Bronchial lymph node (tissue), 1 donor: ENCODE measurements around a stretch of chr10.

- PRO-cap: no peak
Observed at GRCh38 chr10:101050208-101050700, 11.5 kb upstream of the KAZALD1 start.

DNA sequence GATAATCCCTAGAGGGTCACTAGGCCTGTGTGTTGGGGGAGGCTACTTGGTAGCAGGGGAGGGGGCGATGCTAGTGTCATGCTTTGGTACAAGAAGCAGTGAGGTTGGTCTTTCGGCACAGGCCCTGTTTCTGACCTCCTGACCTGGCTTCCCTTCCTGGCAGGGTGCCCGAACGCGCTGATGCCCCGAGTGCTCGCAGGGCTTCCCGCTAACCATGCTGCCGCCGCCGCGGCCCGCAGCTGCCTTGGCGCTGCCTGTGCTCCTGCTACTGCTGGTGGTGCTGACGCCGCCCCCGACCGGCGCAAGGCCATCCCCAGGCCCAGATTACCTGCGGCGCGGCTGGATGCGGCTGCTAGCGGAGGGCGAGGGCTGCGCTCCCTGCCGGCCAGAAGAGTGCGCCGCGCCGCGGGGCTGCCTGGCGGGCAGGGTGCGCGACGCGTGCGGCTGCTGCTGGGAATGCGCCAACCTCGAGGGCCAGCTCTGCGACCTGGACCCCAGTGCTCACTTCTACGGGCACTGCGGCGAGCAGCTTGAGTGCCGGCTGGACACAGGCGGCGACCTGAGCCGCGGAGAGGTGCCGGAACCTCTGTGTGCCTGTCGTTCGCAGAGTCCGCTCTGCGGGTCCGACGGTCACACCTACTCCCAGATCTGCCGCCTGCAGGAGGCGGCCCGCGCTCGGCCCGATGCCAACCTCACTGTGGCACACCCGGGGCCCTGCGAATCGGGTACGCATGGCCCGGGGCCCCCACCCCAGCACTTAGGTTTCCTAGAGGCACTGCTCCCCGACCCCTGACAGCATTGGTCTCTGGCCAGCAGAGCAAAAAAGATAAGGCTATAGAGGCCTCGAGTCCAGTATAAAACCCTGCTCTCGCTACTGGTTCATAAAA lies 833 bp downstream of the KAZALD1 start:
- PRO-cap: no peak

GRCh38 chr10:101071283-101071857 lies 9.6 kb downstream of the KAZALD1 start:
- PRO-cap: no peak

- PRO-cap: no peak
Observed at GRCh38 chr10:101093035-101093473, 31.3 kb downstream of the KAZALD1 start.

- PRO-cap: no peak
Observed at GRCh38 chr10:101136556-101137092, 5.5 kb downstream of the TLX1 start.

- PRO-cap: no peak
Observed at GRCh38 chr10:101228776-101229325, 412 bp downstream of the LBX1 start.

GRCh38 chr10:101397196-101397533 lies 43.2 kb downstream of the BTRC start:
- PRO-cap: no peak

GRCh38 chr10:101510815-101511091 lies 77.3 kb downstream of the POLL start:
- PRO-cap: no peak

- PRO-cap: no peak
Observed at GRCh38 chr10:101570117-101570682, 17.9 kb downstream of the POLL start.

GRCh38 chr10:101786516-101786880 lies 3.3 kb upstream of the NPM3 start:
- PRO-cap: no peak

DNA sequence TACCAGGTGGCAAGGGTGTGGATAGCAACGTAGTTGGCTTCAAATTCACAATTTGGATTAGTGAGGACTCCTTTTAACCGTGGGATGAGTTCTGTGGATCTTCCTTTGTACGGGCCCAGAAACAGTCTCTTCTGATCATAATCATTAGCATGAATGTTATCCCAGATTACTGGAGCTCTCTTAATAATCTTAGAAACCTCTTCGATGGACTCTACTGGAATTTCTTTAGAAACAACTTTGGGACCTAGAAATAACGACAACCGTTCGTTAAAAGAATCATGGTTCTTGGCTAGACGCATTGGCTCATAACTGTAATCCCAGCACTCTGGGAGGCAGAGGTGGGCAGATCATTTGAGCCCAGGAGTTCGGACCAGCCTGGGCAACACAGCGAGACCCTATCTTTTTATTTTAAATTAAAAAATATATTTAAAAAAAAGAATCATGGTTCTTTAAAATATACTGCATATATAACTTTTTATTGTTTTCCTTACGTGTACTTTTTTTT lies 14.4 kb downstream of the OGA start:
- PRO-cap: no peak

DNA sequence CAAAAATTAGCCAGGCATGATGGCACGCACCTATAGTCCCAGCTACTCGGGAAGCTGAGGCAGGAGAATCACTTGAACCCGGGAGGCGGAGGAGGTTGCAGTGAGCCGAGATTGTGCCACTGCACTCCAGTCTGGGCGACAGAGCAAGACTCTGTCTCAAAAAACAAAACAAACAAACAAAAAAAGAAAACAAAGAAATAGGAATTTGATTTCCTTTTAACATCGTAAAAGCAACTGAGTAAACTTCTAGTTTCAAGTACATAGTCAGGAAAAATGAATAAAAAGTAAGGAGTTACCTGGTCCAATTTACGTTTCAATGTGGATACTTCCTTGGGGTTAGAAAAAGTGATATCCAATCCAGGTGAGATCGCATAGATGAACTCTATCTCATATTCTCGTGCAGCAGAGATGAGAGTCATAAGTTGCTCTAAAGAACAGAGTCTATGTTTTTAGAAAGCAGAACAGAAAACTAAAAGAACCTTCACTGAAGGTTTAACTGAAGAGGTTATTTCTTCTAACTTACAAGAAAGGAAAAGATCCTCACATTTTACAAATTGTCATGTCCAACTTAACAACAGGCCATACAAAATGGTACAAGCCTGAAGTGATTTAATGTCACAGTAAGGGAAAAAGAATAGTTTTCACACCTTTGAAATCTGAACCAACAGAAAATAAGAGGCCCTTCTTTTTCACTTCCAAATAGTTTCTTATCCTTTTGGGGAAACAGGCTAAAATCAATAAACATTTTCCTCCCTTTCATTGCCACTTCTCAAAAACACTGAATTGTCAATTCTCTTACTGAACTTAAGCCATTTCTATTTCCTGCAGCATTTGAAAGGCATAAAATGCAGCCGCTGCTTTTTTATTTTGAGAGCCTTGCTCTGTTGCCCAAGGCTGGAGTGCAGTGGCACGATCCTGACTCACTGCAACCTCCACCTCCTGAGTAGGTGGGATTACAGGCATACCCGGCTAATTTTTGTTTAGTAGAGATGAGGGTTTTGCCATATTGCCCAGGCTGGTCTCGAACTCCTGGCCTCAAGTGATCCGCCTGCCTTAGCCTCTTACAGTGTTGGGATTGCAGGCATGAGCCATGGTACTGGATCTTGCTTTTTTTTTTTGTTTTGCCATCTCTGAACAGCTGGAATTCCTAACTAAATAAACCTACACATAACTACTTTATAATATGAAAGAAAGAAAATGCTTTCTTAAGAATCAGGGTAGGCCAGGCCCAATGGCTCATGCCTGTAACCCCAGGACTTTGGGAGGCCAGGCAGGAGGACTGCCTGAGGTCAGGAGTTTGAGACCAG lies 7.9 kb downstream of the OGA start:
- PRO-cap: no peak

DNA sequence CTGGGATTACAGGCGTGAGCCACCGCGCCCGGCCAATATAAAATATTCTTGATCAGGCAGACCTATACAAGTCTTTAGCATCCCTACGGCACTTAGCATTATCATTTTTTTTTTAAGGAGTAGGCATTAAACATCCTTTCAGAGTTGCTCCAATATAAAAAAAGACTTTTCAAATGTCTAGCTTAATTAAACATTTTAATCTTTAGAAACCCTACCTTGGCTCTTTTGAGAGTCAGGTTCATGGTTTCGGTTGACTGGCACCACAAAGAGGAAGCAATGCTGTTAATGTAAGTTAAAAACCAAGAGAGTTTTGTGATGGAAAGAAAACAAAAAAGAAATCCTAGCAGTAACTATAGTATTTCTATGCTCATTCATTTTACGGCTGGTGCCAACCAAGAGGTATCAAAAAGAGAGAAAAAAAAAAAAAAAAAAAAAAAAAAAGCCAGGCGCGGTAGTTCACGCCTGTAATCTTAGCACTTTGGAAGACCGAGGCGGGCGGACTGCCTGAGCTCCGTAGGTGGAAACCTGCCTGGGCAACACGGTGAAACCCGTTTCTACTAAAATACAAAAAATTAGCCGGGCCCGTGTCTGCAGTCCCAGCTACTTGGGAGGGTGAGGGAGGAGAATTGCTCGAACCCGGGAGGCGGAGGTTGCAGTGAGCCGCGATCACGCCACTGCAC lies 2.6 kb downstream of the OGA start:
- PRO-cap: no peak

- PRO-cap: unidirectional peak, plus-strand start at chr10:101829866; unidirectional peak, plus-strand start at chr10:101829920
Observed at GRCh38 chr10:101829301-101830026, 11.2 kb upstream of the OGA start.

GRCh38 chr10:102109799-102110158 lies 10.4 kb downstream of the LDB1 start:
- PRO-cap: no peak

- PRO-cap: no peak
Observed at GRCh38 chr10:102110623-102111326, 9.4 kb downstream of the LDB1 start.

- PRO-cap: no peak
Observed at GRCh38 chr10:102145853-102146394, 6.3 kb upstream of the NOLC1 start.

DNA sequence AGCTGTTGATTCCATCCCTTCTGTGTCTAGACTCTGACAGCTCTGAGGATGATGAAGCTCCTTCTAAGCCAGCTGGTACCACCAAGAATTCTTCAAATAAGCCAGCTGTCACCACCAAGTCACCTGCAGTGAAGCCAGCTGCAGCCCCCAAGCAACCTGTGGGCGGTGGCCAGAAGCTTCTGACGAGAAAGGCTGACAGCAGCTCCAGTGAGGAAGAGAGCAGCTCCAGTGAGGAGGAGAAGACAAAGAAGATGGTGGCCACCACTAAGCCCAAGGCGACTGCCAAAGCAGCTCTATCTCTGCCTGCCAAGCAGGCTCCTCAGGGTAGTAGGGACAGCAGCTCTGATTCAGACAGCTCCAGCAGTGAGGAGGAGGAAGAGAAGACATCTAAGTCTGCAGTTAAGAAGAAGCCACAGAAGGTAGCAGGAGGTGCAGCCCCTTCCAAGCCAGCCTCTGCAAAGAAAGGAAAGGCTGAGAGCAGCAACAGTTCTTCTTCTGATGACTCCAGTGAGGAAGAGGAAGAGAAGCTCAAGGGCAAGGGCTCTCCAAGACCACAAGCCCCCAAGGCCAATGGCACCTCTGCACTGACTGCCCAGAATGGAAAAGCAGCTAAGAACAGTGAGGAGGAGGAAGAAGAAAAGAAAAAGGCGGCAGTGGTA lies 8.4 kb downstream of the NOLC1 start:
- PRO-cap: no peak

DNA sequence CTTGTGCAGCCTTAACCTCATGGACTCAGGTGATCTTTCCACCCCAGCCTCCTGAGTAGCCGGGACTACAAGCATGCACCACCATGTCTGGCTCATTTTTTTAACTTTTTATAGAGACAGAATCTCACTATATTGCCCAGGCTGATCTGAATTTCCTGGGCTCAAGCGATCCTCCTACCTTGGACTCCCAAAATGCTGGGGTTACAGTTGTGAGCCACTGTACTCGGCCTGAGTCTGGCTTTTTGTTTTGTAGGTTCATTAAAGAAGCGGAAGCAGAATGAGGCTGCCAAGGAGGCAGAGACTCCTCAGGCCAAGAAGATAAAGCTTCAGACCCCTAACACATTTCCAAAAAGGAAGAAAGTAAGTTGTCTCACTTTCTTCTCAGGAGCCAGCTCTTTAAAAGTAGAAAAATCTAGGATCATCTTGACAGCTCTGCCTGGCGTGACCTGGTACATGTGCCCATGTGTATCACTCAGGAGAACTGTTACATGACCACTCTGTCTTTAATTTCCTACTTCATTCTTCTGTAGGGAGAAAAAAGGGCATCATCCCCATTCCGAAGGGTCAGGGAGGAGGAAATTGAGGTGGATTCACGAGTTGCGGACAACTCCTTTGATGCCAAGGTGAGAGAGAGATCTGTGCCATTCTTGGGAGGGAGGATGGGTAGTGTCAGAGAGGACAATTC lies 9.3 kb downstream of the NOLC1 start:
- PRO-cap: no peak

DNA sequence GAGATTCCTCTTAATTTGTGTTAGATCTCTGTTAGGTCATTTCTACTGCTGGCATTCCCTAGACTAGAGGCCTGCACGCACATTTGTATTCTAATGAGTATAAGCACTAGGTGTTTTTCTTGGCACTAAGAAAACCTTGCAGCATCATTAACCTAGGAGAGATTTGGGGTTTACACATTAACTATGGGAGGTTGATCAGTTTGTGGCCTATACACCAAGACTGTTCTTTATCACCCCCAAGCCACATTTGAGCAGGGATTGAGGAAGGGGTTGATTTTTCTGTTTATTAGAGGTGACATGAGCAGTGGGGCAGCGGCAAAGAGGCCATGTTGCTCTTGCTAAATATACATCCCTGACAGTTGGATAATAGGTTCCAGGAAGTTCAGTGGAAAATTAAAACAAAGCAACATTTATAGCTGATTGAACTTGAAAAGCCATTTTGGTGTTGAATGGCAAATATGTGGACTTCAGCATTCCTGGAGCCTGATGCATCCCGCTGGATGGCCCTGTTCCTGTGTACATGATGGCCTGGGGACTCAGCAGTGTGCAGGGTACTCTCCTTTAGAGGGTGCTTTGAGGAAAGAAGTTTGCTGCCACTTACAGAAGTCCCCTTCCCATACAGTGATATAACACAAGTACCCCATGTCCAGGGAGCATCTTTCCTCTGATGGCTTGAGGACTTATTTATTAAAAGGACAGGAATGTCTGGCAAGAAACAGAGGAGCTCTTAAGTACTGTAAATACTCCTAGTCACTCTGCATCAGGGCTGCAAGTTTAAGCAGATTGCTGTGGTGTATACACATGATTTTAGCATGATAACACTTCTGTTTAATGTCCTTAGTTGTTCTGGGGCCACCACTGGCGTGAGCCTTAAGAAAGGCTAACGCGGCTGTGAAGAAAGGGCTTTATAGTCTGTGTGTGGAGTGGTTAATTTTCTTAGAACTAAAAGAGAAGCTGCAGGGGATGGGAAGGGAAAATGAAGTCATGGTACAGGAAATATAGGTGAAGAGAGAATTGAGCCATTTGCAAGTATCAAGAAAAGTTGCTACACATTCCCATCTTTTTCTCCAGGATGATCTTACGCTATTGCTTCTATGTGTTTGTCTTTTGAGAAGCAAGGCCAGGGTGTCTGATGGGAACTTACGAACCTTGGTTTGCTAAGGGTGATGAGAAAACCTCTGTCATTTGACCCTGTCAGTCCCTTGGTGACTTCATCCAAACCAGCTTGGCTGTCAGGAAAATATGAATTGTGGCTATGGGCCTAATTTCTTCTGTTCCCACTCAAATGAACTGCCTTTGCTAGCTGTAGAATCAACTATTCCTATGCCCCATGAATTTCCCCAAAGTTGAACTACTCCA lies 65.6 kb downstream of the GBF1 start:
- PRO-cap: no peak